Measurements from ENCODE around the genes YY1AP1 and LMNA.

DNA sequence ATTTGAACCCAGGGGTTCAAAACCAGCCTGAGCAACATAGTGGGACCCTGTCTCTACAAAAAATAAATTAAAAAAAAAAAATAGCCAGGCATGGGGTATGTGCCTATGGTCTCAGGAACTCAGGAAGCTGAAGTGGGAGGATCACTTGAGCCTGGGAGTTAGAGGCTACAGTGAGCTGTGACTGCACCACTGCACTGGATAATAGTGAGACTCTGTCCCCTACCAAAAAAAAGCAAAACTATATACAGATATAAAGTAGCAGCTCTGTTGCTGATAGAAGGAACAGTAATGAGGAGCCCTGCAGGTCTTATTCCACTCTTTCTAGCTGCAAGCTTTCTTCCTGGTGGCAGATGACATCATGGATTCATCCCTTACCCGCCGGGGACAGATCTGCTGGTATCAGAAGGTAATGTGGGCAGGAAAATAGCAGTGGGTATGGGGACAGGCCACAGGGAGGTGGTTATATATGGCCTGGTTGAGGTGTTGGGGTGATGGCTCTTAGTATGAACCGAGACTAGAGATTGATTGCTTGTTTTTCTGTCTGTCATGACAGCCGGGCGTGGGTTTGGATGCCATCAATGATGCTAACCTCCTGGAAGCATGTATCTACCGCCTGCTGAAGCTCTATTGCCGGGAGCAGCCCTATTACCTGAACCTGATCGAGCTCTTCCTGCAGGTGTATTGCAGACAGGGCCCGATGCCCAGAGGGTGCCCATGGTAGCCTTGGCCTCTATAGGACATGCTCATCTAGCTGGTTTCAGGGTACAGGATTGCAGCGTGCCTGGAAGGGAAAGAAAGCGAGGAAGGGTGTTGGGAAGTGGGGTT lies 2.9 kb upstream of the RUSC1 start:
- CAGE, long polyA plus RNA: no peak
- RRBS: no CpG with 5 or more reads among the region's 11 CpGs

DNA sequence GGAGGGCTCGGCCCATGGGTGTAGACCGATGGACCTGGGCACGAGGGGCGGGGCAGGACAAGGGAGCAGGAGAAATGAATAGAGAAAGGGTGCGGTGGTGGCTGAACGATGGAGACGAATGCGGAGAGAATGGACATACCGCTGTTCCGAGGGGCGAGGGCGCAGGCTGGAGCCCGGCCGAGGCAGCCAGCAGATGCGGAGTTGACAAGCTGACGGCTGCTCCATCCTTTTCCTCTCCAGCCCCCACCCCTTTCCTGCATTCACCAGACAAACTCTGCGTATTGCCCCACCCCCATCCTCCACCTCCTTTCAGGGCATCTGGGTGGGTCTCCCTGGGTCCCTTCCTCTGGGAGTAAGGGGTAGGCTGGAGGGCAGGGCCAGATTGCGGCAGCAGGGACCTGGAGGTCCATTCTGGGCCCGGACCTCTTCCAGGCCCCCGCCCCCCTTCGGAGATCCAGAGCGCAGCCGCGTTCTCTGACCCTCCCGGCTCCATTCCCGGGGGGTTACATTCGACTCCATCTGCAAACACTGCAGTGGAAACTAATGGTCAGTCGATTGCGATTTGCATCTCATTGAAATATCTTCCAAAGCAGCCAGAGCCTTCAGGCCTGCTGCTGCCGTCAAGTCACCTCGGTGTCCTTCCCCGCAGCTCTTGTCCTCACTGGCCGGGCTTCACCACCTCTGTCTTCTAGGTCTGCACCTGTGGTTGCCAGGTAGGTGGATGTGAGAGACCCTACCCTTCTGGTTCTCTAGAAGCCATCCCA lies 484 bp downstream of the RUSC1 start:
- CAGE, long polyA plus RNA: no peak
- RRBS: 33% methylated on average over 7 of the region's 33 CpGs

GRCh38 chr1:155323189-155324080 lies 2.7 kb downstream of the RUSC1 start:
- CAGE, long polyA plus RNA: no peak
- RRBS: 2% methylated on average over 27 of the region's 68 CpGs

GRCh38 chr1:155335562-155336078 lies 14.9 kb downstream of the RUSC1 start:
- CAGE, long polyA plus RNA: no peak
- RRBS: no CpG with 5 or more reads among the region's 6 CpGs

DNA sequence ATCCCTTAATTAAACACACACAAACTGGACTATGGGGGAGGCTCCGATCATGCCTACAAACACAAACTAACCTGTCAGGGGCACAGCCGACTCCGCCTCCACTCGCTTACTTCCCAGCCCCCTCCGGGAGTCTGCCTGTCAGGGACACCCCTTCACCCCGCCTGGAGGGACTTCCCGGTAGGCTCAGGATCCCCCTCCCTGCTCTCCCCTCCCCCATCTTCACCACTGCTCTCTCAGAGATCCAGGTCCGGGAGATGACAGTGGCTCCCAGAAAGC lies 850 bp downstream of the ASH1L start:
- CAGE, long polyA plus RNA: no peak
- RRBS: no CpG with 5 or more reads among the region's 8 CpGs

DNA sequence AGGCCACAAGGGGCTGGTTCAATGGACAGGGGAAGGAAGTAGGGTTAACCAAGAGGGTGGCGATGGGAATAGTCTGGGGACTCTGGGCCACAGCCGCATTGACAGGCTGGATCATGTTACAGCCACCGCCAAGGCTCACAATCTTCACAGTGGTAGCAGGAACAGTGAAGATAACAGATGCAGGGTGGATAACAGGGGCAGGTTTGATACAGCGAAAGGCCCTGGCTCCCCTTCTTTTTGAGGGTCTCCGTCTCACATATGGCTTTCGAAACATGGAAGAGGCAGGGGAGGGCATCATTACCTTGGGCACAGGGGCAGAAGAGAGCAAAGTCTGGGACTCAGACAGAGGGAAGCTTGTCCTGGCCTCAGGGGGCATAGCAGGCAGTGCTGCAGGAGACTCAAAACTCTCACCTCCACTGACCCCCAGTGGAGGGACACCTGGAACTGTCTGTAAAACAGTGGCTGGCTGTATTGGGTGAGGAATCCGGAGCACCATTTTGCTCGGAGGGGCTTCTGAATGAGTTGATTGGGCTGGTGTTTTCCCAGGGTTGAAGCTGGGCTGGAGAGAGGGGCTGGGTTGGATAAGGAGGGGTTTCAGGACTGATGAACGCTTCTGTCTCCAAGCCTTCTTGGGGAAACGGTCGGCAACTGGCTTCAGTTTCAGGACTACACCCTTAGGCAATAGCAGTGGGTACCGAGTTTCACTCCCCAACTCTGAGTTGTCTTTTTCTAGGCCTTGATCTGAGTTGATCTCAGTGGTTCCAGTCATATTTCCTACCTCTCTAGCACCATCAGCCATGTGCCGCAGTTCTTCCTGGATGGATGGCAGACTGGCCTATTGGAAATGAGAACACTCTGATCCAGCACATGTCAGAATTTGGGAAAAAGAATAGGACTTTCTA lies 28.2 kb downstream of the YY1AP1 start:
- CAGE, long polyA plus RNA: no peak
- RRBS: no CpG with 5 or more reads among the region's 13 CpGs

- CAGE, long polyA plus RNA: start-site peak on the minus strand at chr1:155688126-155688452, 23 and 30 reads in 2 replicates; start-site peak on the minus strand at chr1:155688652-155688710, 204 and 311 reads in 2 replicates
- RRBS: 0% methylated on average over 3 of the region's 89 CpGs
Observed at GRCh38 chr1:155687737-155688884, at the start of gene YY1AP1. Gene YY1AP1 (minus strand): TSS chr1:155688774.

DNA sequence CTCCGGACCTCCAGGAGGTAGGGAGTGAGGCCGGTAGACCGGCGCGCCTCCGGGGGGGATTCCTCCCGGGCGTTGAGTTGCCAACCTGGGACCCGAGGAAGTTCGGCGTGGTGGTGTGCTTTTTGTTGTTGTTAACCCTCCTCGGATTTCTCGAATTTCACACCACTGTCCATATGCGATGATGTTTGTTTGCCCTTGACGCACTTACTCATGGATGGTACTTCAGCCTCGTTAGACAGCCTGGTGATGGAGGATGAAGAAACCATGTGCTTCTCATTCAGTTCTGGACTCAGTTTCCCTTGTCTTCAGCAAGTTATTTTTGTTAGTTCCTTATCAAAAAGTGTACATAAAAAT lies 313 bp downstream of the DAP3 start:
- CAGE, long polyA plus RNA: no peak
- RRBS: no CpG with 5 or more reads among the region's 16 CpGs

DNA sequence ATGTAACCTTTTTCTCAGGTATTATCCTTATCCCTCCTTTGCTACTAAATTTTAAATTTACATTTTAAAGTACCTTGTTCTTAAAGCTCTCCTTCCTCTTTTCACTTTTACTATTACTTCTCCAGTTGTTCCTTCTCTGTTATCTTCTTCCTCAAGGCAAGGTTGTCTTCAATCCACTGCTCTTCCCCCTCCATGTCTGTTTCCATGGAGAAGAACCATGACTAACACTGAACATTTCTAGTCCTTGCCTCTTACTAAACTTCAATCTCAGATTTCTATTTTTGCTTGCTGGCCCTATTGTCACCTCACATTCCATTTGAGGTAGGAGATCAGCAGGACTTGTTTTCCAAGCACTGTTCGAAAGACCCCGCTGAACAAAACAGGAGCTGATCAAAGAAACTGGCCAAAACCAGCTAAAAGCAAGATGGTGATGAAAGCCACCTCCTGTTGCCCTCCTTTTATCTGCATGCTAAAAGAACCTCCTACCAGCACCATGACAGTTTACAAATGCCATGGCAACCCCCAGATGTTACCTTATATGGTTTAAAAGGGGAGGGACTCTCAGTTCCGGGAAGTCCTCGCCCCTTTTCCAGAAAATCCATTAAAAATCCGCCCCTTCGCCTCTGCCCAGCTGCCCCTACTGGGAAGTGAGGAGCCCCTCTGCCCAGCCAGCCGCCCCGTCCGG lies 22.7 kb downstream of the GON4L start:
- CAGE, long polyA plus RNA: no peak
- RRBS: 100% methylated on average over 2 of the region's 9 CpGs

DNA sequence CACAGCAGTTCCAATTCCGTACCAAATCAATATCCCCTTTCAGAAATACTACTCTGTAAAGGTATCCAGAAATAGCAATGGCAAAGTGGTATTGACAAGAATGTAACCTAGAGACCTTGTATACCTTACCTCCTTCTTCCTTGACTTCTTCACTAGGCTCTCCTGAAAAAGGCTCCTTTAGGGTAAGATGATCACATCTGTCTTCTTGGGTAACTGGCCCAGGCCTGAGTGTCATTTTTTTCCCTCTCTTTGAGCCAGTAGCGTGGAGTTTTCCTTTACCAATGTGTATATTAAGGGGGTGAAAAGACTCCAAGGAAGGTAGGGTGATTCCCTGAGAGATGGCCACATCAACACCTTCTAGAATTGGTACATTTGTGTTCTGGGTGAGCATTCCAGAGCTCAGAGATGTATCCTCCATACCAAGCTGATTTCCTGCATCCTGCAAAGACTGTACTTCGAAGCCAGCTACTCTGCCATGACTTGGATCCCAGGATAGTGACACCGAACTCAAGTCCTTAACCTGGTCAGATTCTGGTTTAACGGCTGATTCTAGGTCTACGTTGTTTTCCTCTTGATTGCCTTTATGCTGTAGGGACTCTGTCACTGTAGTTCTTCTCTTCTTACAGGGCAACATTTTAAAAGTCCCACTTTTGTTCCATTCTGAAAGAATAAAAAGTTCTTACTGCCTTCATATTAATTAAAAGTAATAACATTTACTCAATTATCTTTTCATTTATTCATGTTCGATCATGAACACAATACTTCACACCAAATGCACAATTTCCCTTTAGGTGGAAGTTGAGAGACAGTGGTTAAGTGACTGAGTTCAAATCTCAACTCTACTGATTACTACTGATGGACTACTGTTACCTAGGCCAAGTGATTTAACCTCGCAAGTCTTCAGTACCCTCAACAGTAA lies 3.6 kb downstream of the GON4L start:
- CAGE, long polyA plus RNA: no peak
- RRBS: no CpG with 5 or more reads among the region's 8 CpGs

GRCh38 chr1:155892962-155893541 lies 18.1 kb downstream of the RIT1 start:
- CAGE, long polyA plus RNA: no peak
- RRBS: no CpG with 5 or more reads among the region's 4 CpGs

GRCh38 chr1:155950868-155951549 lies 9.6 kb downstream of the RXFP4 start:
- CAGE, long polyA plus RNA: no peak
- RRBS: 98% methylated on average over 4 of the region's 30 CpGs

- CAGE, long polyA plus RNA: no peak
- RRBS: no CpG with 5 or more reads among the region's 14 CpGs
Observed at GRCh38 chr1:155975823-155977023, 2.1 kb downstream of the ARHGEF2 start.

DNA sequence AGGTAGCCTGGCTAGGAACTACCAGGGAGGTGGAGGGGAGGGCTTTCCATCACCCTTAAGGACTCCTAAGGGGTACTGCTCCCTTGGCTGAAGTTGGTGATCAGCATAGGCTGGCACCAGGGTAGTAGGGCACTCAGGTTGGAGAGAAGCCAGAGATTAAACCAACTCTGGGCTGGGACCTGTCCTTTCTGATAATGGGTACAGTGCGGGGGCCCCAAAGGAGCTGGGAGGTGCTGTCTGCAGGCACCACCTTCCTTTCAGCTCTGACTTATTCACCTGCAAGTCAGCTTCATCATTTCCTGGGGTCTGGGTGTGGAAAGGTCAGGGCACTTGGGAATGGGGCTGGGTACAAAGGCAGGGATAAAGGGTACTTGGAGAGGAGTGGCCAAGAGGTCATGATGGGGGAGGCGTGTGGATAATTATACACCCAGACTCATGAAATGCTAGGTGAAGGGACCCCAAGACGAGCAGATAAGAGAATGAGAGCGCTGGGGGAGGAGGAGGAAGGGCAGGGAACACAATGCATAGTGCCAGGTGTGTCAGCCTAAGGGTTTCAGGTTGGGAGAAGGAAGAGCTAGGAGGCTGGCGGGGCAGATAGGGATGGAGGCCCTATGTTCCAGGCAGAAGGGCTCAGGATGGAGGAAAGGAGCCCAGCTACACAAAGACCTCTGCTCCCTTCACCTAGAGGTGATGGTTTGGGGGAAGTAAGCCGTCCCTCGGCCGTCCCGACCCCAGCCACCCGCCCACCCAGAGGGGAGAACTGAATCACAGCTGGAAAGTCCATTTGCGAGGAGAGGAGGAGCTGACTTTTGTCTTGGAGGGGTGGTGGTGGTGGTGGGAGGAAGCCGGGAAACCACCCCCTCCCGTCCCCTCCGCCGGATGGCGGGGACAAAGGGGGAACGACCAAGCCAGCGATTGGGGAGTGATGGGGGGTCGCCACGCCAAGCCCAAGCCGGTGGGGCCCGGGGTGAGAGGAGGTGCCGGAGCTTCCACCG lies 1.0 kb downstream of the ARHGEF2 start:
- CAGE, long polyA plus RNA: no peak
- RRBS: 3% methylated on average over 8 of the region's 24 CpGs

DNA sequence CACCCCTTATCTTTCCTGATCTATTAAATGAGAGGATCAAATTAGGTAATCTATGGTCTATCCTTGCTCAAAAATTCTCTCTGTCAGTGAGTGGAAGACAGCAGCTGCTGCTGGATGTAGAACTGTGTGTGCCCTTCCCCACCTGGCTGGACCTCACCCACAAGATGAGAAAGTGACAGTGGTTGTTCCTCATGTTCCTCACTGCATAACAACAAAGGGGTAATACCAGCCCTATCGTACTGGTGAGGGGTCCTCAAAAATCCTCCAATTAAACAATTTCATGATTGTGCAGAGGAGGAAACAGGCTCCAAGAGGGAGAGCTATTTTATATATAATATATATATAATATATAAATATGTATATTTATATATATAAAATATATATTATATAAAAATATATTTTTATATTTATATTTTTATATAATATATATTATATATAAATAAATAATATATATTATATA lies 16.8 kb downstream of the SSR2 start:
- CAGE, long polyA plus RNA: no peak
- RRBS: no CpG with 5 or more reads among the region's 1 CpG

- CAGE, long polyA plus RNA: start-site peak on the plus strand at chr1:156114708-156114828, 3,032 and 2,191 reads in 2 replicates
- RRBS: 3% methylated on average over 31 of the region's 31 CpGs
Observed at GRCh38 chr1:156114652-156114943, at the start of gene LMNA. Gene LMNA (plus strand): TSS chr1:156114711.

- CAGE, long polyA plus RNA: no peak
- RRBS: 2% methylated on average over 8 of the region's 53 CpGs
Observed at GRCh38 chr1:156114944-156115833, 678 bp downstream of the LMNA start.

- CAGE, long polyA plus RNA: no peak
- RRBS: no CpG with 5 or more reads among the region's 2 CpGs
Observed at GRCh38 chr1:156129459-156129693, 14.9 kb downstream of the LMNA start.

DNA sequence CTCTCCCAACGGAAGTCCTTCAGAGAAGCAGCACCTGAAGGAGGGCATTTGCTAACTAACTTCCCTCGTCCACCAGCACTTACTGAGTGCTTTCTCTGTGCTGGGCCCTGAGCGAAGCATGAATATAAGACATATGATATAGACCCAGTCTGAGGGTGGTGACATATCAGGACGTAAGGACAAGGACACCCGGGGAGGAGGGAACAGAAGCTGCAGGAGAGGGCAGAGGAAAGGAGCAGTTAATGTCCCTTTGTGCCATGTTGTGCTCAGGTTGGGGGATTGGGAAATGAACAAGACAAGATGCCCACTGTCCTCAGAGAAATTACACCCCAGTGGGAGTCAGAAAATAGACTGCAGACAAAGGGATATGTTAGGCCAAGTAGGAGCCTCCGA lies 13.0 kb upstream of the SEMA4A start:
- CAGE, long polyA plus RNA: no peak
- RRBS: no CpG with 5 or more reads among the region's 6 CpGs

DNA sequence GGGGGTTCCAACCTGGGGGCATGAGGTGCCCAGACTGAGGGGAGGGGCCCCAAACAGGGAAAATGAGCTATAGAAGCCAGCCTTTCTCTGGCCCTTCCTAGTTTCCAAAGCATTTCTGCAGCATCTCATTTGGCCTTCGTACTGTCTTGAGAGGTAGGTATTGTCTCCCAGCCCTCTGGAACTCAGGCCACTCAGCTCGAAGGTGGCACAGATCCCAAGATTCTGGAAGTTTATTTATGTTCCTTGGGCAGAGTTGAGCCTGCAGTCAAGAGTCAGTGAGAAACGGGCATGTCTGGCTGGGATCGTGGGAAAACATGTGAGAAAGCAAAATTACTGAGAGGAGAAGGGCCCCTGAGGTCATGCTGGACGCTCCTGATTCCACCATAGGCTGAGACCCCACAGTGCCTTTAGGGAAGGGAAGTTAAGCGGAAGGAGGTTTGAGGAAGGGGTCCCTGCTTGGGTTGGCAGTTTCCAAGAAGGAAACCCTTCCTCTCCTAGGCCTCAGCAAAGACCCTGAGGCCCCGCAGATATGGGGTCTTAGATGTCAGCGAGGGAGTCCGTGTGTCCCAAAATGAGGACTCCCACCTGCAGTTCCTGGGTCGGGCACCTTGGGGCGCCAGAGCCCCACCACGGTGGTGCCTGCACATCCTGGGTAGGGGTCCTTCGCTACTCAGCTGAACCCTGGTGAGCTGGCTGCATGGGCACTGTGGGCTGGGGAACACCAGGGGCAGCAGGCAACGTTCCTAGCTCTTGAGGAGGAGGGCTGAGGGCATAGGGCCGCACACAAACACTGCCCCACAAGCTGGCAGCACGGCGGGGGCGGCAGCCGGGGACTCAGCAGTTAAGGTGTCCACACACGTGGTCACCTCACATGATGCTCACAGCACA lies 12.4 kb upstream of the SEMA4A start:
- CAGE, long polyA plus RNA: no peak
- RRBS: no CpG with 5 or more reads among the region's 20 CpGs